Measurements from ENCODE around the genes CCDC69, SLC36A2 and GRIA1.

- PRO-cap, 10 experiments = peak in 2 of 10 experiments; most common plus-strand start chr5:151094314 (in 1); most common minus-strand start chr5:151094185 (in 2)
Observed at GRCh38 chr5:151093870-151094897, 13.3 kb upstream of the TNIP1 start.

- PRO-cap, 10 experiments = no peak in any of the 10 experiments
Observed at GRCh38 chr5:151106291-151106826, 25.5 kb upstream of the TNIP1 start.

- PRO-cap, 10 experiments = no peak in any of the 10 experiments
Observed at GRCh38 chr5:151107867-151108559, 27.2 kb upstream of the TNIP1 start.

GRCh38 chr5:151223588-151224385 lies at the start of gene CCDC69:
CCDC69 (minus strand) TSS chr5:151224092.
- PRO-cap, 10 experiments = peak in 10 of 10 experiments; most common minus-strand start chr5:151224086 (in 7)

DNA sequence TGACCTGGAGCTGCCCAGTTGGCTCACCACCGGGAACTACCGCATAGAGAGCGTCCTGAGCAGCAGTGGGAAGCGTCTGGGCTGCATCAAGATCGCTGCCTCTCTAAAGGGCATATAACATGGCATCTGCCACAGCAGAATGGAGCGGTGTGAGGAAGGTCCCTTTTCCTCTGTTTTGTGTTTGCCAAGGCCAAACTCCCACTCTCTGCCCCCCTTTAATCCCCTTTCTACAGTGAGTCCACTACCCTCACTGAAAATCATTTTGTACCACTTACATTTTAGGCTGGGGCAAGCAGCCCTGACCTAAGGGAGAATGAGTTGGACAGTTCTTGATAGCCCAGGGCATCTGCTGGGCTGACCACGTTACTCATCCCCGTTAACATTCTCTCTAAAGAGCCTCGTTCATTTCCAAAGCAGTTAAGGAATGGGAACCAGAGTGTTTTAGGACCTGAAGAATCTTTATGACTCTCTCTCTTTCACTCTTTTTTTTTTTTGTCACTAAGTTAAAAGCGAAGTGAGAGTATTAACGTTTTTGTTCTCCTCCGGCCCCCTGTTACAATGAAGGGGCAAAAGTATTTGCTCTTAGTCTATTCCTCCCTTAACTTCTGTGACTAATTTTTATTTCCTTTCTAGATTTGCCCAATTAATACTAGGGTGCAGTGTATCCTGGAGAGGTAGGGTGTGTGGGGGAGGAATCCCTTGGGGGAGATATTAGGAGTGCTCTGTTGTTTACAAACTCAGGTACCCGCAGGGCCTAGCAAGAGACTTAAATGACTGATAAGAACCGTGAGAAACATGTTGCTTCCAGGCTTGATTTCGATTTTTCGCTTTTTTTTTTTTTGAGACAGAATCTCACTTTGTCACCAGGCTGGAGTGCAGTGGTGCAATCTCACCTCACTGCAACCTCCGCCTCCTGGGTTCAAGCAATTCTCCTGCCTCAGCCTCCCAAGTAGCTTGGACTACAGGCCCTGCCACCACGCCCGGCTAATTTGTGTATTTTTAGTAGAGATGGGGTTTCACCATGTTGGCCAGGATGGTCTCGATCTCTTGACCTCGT lies 14.7 kb downstream of the GM2A start:
- PRO-cap, 10 experiments = no peak in any of the 10 experiments

DNA sequence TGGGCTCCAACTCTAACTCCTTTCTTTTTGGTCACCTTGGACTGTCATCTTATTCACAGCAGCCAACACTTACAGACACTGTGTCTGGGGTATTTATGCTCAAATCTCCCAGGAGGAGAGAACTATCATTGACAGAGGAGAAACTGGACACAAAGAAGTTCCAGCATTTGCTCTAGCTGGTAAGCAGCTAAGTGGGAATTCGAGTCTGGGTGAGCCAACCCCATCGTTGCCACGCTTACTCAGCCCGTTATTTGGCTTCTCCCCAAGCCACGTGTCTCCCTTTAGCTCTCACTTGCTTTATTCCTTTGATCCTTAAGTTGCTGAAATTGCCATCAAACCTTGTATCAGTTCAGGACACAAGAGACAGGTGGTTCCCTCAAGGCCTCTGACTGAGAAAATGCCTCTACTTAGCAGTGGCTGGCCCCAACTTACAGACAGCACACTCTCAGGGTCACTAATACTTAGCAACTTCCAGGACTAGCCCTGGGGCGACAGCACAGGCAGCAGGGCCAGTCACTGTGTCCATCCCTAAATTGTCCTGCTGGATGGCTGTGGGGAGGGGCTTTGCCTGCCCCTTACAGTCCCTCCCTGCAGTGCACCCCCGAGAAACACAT lies 1.4 kb downstream of the SLC36A2 start:
- PRO-cap, 10 experiments = no peak in any of the 10 experiments

GRCh38 chr5:151347281-151347756 lies at the start of gene SLC36A2:
SLC36A2 (minus strand) TSS chr5:151347559.
- PRO-cap, 10 experiments = no peak in any of the 10 experiments

DNA sequence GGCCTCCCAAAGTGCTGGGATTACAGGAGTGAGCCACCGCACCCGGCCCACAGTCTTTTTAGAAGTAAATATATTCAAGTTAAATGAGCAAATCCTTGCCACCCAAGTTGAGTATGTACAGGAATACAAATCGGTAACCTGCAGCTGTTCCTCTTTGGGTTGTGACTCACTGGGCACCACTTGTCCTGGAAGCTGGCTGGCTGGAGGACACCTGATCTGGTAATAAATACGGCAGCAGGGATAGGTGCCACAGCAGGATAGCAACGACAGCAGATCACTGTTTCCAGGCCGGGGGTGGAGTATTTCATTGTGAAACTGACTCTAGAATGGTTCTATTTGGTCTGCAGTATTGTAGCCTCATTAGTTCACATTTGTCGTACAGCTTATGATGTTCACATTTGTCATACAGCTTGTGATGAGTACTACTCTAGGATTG lies 35.7 kb upstream of the SLC36A2 start:
- PRO-cap, 10 experiments = peak in 1 of 10 experiments; most common plus-strand start position 243 of the sequence (in 1); most common minus-strand start position 163 of the sequence (in 1)

DNA sequence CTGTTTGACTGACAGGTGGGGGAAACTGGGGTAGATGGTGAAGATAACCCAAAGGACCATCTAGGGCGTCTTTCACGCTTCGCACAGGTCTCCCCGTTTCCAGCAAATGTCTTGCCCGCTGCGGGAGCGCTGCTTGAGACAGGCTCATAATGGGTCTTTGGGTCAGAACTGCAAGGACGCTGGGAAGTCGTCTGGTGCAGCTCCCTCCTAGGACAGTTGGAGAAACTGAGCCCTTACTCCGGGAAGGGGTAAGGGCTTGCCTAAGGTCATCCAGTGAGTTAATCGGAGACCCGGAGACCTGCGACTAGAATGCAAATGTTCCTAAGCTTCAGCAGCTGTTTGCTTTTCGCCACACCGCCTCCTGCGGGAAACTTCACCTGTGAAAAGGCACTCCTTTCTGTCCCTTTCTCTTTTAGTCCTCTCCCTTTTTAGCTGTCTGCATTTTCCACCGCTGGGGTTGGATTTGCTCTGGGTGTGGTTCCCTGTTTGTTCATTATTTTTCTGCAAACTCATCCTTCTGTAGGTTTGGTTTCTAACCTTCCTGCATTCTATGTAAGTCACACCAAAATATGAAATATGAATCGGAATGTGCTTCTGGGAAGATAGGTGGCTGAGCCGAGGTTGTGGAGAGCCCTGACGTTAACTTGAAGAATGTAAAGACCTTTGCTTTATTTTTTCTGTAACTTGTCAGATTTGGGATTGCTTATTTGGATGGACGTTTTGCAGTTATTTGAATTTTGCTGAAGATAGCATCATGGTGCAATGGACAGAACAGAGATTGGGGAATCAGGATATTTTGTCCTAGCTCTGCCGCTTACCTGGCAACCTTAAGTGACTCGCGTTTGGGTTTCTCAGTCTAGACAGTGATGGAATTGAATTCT lies 816 bp downstream of the SLC36A1 start:
- PRO-cap, 10 experiments = peak in 1 of 10 experiments; most common minus-strand start position 368 of the sequence (in 1)

- PRO-cap, 10 experiments = no peak in any of the 10 experiments
Observed at GRCh38 chr5:151612910-151613767, 22.0 kb upstream of the FAT2 start.

- PRO-cap, 10 experiments = peak in 9 of 10 experiments; most common plus-strand start chr5:151699395 (in 2); most common minus-strand start chr5:151699257 (in 9)
Observed at GRCh38 chr5:151698794-151699866, 12.4 kb upstream of the SPARC start.

DNA sequence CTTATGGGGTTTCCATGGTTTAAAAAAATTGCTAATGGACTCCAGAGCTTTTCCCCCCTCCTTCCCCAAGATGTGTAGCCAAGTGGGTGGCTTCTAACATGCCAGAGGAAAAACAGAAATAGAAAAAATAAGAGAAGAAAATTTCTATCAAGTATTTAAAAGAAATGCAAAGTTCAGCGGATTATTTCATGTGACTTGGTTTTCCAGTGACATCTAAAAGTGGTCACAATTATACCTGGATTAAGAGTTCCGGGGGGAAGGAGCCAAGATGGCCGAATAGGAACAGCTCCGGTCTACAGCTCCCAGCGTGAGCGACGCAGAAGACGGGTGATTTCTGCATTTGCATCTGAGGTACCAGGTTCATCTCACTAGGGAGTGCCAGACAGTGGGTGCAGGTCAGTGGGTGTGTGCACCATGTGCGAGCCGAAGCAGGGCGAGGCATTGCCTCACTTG lies 165.4 kb upstream of the GRIA1 start:
- PRO-cap, 10 experiments = no peak in any of the 10 experiments

- PRO-cap, 10 experiments = no peak in any of the 10 experiments
Observed at GRCh38 chr5:153490090-153491077, at the start of gene GRIA1. GRIA1 (plus strand) TSS chr5:153490670.

- PRO-cap, 10 experiments = no peak in any of the 10 experiments
Observed at GRCh38 chr5:154459371-154459923, 13.7 kb downstream of the SAP30L start.

DNA sequence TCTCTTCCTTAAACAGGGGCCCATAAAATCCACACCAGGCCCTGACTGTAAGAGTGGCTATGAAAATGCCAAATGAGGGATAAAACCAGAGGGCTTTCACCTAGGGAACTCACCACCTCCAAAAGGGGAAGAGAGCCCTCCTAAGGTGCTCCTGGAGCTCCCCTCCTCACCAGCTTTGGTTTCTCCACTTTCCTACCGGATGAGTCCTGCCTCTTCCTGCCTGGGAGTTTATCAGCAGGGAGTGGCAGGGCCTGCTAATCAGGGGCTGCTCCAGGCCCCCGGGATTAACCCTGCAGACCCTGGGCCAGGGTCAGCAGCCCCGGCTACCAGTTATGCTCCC lies 130.3 kb upstream of the HAND1 start:
- PRO-cap, 10 experiments = no peak in any of the 10 experiments

GRCh38 chr5:154692151-154692900 lies 62.9 kb upstream of the LARP1 start:
- PRO-cap, 10 experiments = peak in 1 of 10 experiments; most common plus-strand start chr5:154692492 (in 1); most common minus-strand start chr5:154692289 (in 1)

DNA sequence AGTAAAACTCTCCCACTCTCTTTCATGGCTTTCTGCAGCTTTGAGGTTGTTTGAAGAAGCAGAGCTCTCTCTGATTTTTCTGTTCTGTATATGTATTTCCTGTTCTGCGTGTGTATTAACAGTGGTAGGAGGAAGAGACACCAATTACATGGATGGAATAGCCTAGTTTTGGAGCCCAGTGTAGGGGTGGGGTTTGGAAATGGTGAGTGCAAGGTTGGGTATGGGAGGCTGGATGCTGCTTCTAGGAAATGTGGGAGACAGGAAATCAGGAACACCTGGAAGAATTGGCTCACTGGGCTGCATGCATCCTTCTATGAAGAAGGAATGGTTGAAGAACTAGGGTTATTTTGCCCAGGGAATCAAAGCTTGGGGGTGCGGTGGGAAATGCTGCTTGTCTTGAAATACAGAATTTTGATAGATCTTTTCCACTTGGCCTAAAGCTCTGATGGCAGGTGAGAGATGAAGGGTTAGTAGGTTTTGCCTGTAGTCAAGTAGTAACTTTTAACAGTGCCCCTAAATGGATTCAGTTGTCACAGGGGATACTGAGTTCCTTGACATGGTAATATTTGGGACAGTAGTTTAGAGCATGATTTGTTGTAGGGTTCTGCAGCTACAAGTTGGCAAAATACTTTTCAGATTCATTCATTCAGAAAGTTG lies 12.6 kb downstream of the LARP1 start:
- PRO-cap, 10 experiments = no peak in any of the 10 experiments

DNA sequence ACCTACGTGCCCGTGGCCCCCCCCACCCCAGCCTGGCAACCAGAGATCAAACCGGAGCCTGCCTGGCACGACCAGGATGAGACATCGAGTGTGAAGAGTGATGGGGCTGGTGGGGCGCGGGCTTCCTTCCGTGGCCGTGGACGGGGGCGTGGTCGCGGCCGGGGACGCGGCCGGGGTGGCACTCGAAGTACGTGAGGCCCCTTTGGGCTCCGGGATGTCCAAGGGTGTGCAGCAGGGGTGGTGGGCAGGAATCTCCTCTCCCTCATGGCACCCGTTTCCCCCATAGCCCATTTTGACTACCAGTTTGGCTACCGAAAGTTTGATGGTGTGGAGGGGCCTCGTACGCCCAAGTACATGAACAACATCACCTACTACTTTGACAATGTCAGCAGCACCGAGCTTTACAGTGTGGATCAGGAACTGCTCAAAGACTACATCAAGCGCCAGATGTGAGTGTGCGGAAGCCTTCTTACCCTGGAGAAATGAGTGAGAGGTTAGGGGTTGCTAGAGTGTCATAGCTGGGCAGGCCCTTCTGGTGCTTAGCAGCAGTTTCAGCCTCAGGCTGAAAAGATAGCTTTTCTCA lies 38.7 kb downstream of the LARP1 start:
- PRO-cap, 10 experiments = peak in 2 of 10 experiments; most common plus-strand start position 314 of the sequence (in 1)

- PRO-cap, 10 experiments = no peak in any of the 10 experiments
Observed at GRCh38 chr5:154801840-154802941, 47.0 kb downstream of the LARP1 start.

- PRO-cap, 10 experiments = peak in 2 of 10 experiments; most common plus-strand start chr5:154805773 (in 2)
Observed at GRCh38 chr5:154805340-154806045, 44.9 kb downstream of the FAXDC2 start.